Mesenchymal stem cell of the bone marrow (primary cell): ENCODE measurements around a stretch of chr3.

- CAGE, long polyA plus RNA: no peak
Measured at GRCh38 chr3:118765914-118766347, 268.7 kb downstream of the IGSF11 start.

DNA sequence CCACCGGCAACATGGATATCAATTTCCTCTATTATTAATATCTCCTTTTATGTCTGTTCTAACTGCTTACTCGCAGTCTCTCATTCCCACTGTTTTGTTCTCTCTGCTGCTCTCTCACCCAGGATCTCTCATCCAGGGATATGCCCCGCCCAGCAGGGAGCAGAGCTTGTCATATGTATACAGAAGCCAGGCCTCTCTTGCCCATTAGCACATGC lies 61.7 kb downstream of the IGSF11 start:
- CAGE, long polyA plus RNA: no peak

DNA sequence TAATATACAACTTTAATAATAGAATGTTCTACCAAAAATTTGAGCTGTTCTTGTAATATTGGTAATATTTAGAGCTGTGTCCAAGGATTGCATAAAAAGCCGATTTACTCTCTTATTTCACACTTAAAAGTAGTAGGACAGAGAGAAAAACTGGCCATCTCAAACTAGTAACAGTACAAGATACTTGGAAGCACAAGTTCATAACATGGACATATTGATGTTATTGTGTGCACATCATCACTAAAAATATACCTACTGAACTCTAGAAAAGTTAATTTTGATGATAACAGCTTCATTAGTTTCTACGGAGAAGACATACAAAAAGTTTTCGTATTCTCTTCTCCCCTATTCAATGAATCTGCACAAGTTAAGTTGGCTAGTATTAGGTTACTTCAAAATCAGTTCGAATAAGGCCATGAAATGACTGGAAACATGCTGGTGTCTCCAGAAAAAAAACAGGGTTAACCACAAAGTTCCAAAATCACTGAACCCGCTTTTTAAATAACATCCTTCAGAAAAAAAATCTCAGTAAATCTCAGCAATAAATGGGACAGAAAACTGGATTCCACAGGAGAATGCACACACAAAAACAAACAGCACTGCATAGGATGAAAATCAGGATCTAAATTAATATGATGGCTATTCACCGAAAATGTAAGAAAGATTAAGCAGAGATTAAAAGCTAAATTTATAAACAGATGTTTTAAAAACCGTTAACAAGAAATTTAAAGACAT lies 1.3 kb downstream of the IGSF11 start:
- CAGE, long polyA plus RNA: no peak

- CAGE, long polyA plus RNA: no peak
Measured at GRCh38 chr3:119418397-119418614, 45.1 kb downstream of the TMEM39A start.

DNA sequence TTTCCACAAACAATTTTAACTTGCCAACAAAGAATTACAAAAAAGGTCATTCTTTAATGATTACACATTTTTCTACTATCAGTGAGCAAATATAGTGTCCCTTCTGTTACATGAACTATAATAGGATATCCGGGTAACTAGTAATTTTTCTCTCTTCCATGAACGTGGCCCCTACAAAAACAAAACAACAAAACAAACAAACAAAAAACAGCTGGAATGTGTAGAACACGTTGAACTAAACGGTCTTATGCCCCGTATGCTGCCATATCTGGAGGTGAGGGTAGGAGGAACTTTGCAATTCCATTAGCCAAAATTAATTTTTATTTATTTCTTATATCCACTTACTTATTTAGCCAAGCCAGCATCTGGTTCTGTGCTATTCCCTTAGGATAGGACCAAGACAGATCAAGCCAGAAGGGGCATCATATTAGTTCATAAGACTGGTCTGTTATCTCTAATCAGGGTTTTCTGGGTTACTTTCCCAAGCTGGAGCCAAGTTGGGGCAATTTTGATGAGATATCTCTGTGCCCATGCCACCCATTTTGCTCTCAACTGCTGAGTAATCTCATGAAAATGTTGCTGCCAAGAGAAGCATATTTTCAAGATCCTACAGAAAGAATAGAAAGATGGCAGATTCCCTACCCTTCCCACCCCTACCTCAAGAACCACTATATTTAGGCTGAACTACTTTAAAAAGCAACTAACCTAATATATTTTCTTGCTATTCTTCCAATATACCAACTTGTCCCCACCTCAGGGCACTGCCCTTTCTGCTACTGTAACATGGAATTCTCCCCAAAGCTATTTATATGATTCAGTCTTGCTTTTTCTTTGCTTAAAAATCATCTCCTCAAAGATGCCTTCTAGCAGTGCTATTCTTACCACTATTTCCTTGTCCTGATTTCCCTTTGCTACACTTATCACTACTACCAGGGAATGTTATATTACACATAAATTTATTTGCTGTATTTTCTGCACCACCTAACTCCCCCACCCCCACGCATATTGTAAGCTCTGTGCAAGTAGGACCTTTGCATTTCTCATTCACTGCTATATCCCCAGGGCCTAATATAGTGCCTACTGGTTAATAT lies 33.6 kb downstream of the TMEM39A start:
- CAGE, long polyA plus RNA: no peak

DNA sequence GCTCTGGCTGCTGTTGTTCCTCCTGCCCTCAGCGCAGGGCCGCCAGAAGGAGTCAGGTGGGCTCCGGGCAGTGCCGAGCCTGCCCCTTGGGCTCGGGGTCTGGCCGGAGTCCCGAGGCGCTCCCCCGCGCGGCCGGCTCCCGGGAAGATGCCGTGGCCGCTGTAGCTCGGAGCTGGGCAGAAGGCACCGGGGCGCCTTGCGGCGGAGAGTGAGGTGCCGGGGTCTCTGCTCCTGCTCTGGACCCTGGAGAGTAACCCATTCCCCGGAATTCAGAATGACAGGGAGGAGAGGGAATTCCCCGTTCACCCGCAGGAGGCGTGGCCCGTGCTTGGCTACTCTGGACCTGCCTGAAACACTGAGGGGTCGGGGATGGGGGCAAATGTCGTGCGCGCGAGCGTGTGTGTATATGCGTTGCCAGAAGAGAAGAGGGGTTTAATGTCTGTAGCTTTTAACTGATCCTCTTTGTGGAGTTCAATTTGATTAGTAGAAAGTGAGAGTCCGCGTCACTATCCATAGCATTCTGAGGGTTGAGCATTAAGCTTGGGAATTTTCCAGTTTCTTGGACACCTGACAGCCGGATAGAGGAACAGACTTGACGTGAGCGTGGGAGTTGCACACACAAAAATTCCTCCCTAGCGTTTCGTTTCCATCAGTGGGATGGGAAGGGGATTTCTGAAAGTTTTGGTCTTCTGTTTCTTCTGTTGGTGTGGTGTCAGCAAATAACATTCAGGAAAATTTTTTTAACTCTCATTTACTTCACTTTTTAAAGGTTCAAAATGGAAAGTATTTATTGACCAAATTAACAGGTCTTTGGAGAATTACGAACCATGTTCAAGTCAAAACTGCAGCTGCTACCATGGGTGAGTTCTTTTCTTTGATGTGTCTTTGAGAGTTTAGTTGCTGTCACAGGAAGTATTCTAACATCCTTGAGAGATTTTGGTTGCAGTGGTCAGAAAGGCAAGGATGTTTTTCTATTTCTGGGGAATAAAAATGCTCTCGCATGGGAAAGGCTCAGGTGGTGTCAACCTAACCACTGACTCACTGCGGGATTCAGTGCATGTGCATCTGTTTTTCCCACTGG lies 628 bp downstream of the POGLUT1 start:
- CAGE, long polyA plus RNA: no peak

GRCh38 chr3:119580112-119580447 lies 788 bp downstream of the ADPRH start:
- CAGE, long polyA plus RNA: no peak

DNA sequence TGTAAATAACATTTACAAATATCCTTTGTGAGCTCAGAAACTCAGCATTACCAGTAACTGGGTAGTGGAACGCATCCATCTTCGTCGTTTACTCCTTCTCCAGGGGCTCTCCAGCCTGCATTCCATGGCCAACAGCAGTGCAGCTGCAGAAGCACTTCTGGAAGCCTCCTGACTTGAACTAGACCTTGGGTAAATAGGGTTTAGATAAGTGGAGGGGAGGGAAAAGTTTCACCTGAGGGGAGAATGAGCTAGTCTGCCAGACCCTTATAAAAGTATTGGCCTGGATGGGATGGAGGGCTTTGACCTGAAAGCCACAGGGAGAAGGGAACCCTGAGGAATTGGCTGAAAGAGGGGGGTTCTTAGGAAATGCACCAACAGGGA lies 1.1 kb downstream of the ADPRH start:
- CAGE, long polyA plus RNA: no peak

DNA sequence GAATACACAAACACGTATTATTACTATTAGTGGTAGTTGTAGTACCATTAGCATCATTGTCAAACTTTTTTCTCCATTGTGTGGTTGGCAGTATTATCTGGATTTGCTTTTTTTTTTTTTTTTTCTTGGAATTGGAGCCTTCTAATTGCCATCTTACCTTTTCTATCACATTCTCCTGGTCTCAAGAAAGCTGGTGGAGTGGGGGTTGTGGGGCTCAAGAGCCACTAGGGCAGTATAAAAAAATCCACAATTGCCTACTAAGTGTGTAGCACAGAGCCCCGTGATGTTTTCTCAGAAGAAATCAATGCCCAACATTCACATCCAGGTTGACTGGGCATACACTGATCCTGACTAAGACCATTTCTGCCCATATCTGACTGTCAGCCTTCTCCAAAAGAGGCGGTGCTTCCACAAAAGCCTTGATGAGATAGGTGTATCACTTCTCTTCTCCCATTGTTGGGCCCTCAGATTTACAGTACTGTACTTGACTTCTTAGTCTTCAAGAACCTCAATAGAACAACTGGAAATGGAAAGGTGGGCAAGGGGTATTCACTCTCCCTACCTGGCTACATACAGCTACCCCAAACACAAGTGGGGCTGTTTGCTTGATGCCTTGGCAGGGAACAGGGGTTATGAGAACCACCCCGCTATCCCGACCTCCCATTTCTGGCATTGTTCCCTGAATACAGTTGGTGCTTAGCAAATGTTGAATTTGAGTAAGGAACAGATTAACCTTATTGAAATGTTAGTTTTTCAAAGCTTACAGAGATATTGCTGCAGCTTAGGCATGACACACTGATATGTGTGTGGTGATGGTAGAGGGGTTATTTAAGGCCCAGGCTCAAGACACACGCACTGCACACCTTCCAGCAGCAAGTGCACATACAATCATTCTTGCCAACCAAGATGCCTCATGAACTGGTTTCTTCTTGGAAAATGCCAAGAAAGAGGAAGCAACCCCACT lies 1.3 kb downstream of the POPDC2 start:
- CAGE, long polyA plus RNA: no peak

DNA sequence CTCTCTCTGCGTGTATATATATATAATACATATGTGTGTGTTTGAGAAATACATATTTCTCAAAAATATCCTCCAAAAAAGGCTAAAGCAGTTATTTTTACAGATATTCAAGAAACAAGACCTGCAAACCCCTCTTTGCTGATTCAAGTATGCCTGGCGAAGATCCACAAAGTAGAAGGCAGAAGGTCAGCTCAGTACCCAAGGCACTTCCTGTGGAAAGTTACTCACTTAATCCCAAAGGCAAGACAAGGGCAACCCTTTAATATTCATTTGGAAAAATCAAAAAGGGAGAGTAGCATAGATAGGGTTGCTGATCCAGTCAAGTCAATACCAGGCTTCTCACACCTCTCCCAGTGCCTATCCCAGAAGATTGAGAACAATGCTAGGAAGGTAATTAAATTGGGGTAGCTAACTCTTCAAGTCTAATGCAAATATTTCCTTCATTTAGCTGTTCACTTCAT lies 7.3 kb downstream of the COX17 start:
- CAGE, long polyA plus RNA: no peak

- CAGE, long polyA plus RNA: no peak
Measured at GRCh38 chr3:120039447-120040331, 54.6 kb downstream of the GSK3B start.

GRCh38 chr3:120090498-120091476 lies 3.5 kb downstream of the GSK3B start:
- CAGE, long polyA plus RNA: no peak

DNA sequence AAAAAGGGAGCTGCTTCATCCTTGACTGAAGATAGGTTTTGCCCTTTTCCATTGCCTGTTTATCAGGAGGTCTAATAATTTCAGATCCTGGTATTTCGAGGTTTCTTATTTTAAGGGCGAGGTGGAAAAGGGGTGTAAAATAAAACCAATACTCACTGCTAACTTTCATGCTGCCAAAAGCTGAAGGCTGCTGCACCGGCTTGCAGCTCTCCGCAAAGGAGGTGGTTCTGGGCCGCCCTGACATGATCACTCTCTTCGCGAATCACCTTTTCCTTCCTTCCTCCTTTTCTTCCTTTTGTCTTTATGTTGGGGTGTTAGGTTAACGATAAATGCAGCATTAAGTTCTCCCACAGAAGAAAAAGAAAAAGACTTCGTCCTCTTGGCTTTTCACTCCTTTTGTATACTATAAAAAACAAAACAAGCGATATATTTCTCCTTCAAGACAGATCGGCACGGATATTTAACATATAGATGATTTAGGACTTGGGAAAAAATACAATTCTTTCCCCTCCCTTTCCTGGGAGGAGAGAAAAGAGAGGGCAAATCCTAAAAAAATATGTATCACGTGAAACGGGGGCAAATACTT lies 963 bp downstream of the GSK3B start:
- CAGE, long polyA plus RNA: no peak

- CAGE, long polyA plus RNA: no peak
Measured at GRCh38 chr3:120421162-120421737, 29.5 kb downstream of the FSTL1 start.

GRCh38 chr3:120532901-120533190 lies 63.3 kb upstream of the NDUFB4 start:
- CAGE, long polyA plus RNA: no peak

GRCh38 chr3:120566540-120567298 lies 29.4 kb upstream of the NDUFB4 start:
- CAGE, long polyA plus RNA: no peak

DNA sequence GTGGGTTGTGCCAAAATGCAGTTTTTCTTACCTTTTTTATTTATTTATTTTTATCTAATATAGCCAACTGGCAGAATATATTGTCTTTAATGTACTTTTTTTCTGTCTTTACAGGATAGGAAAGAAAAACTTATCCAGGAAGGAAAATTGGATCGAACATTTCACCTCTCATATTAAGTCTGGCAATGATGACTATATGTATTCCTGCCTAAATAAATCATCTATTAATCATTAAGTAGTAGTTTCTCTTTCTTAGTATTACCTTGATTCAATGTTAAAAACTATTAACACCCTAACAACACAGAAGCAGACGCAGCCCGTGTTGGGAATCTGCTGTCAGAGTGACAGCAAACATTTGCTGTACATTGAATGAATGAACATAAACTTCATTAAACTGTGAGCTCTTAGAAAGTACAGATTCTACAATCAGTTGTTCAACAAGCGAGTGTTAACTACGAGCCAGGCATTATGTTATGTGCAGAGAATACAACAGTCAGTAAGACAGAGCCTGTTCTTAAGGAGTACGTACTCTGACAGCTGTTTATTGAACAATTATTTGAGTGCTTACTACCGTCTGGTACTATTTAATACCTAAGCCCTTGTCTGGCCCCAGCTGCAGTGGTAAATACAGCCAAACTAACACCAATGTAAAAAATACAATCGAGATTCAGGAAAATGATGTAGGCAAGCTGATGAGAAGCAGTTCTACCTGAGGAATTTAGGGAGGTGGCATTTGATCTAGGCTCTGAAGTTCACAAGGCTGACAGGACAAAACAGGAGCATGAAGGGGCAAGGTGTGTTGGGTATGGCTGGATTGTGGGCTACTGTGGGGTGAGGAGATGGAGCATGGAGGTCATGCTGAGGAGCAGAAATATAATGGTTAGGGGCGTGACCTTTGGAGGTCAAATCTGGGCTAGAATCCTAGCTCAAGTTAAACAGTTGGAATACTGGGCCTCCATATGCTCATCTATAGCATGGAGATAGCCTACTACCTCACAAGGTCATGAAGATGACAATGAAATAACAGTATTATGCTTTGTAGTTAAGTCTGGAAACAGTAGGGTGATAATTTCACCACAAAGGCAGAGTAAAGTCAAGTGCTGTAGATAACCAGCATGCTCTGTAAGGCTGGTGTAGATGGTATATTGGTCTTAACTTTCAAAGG lies 6.3 kb downstream of the NDUFB4 start:
- CAGE, long polyA plus RNA: no peak

DNA sequence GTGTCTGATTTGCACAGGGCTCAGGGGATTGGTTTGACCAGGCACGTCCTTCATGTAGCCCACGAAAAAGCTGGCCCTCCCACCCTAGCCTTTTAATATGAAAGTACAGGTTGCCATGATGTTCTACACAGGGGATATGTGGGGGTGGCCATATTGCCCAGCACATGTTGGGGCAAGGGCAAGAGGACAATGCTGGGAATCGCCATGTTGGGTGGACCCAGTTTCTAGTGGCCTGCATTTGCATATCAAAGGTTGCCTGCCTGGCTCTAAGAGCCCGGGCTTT lies 20.1 kb downstream of the NDUFB4 start:
- CAGE, long polyA plus RNA: no peak

DNA sequence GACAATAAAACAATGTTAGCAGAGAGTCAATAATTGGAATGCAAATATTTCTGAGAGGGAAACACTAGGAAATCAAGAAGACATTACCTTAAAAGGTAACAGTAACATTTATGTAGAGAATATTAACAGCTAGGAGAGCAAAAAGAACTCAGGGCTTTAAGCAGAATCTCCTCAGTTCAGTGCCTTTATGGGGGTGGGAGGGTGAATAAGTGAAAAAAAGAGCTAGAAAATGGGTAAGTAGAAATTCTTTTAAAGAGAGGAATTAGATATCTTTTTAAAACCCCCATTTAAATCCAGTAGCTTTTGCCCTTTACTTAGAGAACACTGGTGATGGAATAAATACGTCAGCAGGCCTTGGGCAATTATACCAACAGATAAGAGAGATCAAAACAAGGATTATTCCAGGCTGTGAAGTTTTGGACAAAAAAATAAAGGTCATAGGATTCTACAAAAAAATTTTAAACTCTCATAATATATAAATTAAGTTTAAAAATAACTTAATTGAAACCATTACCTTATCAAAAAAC lies 11.7 kb upstream of the HGD start:
- CAGE, long polyA plus RNA: no peak

DNA sequence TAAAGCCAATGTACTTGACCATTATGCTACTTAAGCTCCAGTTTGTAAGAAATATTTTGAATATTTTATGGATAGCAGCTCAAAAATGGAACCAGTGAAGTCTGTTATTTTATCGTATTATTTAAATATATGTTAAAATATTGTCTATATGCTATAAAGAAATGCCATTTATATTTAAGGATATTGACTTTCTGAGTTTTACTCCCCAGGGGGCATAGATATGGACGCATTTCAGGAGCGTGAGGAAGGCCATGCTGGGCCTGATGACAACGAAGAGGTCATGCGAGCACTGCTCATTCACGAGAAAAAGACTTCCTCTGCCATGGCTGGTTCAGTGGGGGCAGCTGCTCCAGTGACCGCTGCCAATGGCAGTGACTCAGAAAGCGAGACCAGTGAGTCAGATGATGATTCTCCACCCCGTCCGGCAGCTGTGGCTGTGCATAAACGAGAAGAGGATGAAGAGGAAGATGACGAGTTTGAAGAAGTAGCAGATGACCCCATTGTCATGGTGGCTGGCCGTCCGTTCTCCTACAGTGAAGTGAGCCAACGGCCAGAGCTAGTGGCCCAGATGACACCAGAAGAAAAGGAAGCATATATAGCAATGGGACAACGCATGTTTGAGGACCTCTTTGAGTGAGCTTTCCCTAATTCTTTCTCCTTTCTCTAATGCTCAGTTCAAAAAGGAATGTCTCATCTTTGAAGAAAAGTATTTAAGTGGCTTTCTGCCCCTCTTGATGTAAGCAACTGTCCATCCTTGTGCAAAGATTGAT lies 38.5 kb downstream of the GTF2E1 start:
- CAGE, long polyA plus RNA: no peak